Endometrial microvascular endothelial cells (primary cell): ENCODE results near the genes PLPP2, SHC2, TPGS1, CDC34 and MISP.

GRCh38 chr19:291055-292027 is at the start of gene PLPP2:
PLPP2 (minus strand) TSS chr19:291403.
- RAMPAGE, long total RNA: start-site peak on the minus strand at chr19:291358-291405, 70 and 307 reads in 2 replicates

GRCh38 chr19:294449-294958 is 3.3 kb upstream of the PLPP2 start:
- RAMPAGE, long total RNA: no peak

DNA sequence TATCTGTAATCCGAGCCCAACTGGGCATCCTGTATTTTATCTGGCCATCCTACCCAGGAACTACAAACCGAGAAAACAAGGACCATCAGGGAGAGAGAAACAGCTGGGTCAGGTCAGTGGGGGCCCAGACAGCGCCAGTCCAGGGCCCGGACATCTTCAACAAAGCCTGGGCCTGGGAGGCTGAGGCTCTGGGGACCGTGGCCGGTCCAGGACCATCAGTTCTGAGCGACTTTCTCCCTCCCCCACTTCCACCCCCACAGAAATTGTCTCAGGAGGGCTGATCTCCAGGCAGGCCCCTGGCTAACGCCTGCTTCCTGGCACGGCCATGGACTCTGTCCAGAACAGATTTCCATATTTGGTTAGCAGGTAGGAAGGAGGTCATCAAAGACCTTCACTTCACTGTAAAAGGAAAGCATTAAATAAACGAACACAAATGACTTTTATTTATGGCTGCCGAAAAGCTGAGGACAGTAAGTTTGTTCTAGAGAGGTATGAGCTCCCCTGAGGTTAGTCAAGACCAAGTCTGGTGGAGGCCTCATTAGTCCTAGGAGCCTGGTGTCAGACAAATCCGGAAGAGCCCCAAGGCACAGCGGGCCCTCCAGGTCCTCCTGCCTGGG is 4.4 kb upstream of the PLPP2 start:
- RAMPAGE, long total RNA: no peak

- RAMPAGE, long total RNA: no peak
Measured at GRCh38 chr19:311395-312413, 20.5 kb upstream of the PLPP2 start.

DNA sequence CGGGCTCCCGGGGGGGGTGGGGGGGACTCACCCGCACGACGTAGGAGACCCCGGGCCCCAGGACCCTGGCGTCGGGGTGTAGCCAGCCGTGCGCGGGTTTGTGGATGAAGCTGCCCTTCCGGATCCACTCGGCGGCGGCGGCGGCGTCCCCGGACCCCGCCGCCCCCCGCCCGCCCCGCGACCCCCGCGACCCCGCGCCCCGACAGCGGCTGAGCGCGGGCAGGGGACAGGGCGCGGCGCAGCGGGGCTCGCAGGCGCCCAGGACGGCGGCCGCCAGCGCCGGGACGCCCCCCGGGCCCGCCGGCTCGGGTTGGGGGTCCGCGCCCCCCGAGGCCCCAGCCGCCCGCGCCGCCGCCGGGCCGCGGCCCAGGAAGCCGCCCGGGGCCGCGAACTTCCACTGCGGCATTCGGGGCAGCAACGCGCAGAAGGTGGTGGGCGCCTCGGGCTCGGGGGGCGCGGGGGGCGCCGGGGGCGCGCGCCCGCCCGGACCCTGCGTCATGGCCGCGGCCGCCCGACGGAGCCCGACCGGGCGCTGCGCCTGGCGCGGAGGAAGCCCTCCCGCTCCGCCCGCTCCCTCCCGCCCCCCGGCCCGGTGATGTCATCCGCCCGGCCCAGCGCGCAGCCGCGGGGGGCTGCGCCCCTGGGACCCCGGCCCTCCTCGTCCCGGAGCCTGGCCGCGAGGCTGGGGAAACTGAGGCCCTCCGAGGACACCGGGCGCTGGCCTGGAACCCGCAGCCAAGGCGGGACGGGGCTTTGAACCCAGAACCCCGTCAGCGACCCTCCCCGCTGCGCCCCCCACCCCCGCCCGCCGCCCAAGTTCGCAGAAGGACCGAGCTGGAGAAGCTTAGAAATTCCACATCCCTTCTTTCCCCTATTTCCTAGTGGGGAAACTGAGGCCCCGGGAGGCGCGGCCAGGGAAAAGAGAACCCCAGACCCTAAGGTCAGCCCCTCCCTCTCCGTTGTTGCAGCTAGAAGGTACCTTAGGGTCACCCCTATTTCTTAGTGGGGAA is at the start of gene SHC2:
TSS of gene SHC2 (minus strand) at position 536 of the 1,010 bp plus-strand sequence.
- RAMPAGE, long total RNA: no peak

DNA sequence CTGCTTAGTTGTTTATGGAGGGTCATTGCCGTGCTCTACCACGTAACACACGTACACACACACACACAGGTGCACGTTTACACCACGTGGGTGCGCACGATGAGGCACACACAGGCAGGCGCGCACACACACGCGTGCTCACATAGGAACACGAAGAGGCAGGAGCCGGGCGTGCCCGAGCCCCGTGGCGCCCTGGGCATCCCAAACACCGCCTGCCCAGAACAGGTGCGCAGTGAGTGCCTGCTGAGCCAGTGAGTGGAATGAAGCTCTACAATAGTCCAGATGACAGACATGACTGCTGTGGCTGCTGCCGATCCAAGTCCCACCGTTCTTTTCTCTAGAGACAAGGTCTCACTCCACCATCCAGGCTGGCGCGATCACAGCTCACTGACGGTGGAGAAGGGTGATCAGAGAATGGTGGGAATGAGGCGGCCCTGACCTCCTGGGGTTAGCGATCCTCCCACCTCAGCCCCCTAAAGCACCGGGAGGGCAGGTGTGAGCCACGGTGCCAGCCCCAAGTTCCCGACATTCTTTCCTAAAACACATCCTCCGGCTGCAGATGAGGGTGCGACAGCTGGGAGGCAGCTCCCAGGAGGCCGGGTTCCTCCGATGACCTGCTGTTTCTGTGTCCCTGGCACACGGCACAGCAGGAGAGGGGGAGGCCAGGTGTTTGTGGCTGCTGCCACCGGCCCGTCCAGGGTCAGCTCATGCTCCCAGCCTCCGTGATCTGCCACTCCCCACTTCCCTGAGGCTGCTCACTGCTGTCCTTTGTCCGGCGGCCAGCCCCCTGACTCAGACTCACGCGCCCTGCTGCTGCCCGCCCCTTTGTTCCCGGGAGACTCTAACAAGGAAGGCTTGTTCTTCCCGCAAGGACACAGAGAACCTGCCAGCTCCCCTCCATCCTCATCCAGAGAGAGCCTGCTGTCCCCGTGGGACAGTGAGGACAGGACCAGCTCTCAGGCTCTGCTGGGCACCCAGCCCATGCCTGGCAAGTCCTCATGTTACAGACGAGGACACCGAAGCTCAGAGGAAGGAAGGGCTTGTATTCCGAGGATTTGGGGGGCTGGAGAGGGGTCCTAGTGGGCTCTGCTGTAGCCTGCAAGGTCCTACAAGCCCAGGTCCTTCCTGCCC is 10.7 kb upstream of the ODF3L2 start:
- RAMPAGE, long total RNA: no peak

GRCh38 chr19:488922-490031 is 7.0 kb upstream of the MADCAM1 start:
- RAMPAGE, long total RNA: no peak

GRCh38 chr19:491154-491749 is 5.0 kb upstream of the MADCAM1 start:
- RAMPAGE, long total RNA: no peak

- RAMPAGE, long total RNA: no peak
Measured at GRCh38 chr19:507344-508077, at the start of gene TPGS1. TPGS1 (plus strand) TSS chr19:507497.

DNA sequence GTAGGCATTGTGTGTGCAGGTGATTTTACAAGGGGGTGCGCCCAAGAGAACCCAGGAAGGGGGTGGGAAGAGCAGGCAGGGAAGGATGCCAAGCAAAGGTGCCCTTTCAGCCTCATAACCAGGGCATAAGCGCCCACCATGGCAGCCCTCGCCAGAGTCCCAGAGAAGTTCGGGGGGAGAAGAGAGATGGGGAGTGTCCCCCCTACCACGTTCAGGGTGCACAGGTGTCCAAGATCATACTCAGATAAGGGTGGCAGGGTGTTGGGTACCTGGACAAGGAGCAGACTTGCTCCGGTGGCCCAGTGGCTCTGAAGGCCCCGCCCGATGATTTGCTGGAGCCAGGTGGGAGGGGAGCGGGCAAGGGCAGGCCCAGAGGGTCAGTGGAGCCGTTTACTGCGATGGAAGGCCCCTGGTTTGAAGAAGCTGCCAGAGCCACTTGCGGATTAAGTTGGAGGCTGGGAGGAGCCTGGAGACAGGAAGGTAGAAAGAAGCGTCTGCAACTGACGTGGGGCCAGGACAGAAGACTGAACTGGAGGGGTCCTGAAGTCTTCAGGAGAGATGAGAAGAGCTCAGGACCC is 1.4 kb downstream of the TPGS1 start:
- RAMPAGE, long total RNA: no peak

DNA sequence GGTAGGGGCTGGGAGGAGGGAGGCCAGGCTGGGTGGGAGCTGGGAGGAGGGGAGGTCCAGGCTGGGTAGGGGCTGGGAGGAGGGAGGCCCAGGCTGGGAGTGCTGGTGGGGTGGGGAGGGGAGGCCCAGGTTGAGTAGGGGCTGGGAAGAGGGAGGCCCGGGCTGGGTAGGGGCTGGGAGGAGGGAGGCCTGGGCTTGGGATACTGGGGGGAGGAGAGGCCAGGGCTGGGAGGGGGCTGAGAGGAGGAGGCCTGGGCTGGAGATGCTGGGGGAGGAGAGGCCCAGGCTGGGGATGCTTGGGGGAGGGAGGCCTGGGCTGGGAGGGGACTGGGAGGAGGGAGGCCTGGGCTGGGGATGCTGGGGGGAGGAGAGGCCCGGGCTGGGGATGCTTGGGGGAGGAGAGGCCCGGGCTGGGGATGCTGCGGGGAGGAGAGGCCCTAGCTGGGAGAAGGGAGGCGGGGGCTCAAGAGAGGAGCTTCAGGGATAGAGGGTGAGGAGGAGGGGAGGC is 11.0 kb downstream of the TPGS1 start:
- RAMPAGE, long total RNA: no peak

- RAMPAGE, long total RNA: no peak
Measured at GRCh38 chr19:531648-532047, at the start of gene CDC34. CDC34 (plus strand) TSS chr19:531760.

- RAMPAGE, long total RNA: no peak
Measured at GRCh38 chr19:570641-571652, 1.4 kb upstream of the BSG start.

DNA sequence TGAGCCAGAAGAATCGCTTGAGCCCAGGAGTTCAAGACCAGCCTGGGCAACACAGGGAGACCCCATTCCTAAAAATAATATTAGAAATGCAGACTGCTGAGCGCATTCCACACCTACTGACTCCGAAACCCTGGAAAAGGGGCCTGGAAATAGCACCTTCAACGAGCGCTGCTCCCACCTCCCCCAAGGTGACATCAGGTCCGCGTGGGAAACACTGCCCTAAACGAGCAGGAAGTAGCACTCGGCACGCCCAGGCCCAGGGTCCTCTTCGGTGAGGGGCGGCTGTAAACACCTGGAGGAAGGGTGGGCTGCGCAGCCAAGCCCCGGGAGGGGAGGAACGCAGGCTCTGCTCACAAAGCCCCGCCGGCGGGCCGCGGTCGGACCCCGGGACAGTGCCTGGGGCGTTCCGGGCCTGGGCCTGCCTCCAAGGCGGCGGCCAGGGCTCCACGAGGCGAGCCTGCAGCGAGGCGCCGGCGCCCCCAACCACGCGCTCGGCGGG is 881 bp downstream of the RNF126 start:
- RAMPAGE, long total RNA: no peak

GRCh38 chr19:677048-677558 is 911 bp downstream of the FSTL3 start:
- RAMPAGE, long total RNA: no peak

GRCh38 chr19:679300-680196 is 3.4 kb downstream of the FSTL3 start:
- RAMPAGE, long total RNA: no peak

DNA sequence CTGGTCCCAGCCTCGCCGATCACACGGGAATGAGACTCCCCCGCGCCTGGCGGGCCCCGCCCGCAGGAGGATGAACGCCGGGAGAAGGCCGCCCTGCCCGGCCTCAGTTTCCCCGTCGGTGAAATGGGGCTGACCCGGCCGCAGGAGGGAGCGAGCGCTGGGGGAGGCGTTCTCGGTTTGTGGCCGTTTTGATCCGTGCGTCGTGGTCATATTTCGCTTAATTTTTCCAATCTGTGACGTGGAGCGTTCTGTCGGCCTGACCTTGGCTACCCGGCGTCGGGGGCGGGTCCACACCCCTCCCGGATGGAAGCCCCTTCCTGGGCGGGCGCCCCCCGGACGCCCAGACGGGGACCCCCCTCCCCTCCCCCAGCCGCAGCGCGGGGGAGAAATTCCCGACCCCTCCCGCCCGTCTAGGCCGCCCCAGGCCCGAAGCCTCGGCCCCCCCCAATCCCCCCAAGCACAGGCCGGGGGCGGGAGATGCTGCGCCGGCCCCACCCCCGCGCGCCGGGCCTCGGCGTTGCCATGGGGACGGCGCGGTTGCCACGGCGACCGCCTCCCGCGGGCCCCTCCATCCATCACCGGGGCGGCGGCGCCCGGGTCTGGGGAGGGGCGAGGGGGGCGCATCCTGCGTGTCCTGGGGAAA is 11.1 kb downstream of the PALM start:
- RAMPAGE, long total RNA: no peak

- RAMPAGE, long total RNA: no peak
Measured at GRCh38 chr19:750813-751493, at the start of gene MISP. MISP (plus strand) TSS chr19:751112.

GRCh38 chr19:804491-804775 is 7.2 kb downstream of the PTBP1 start:
- RAMPAGE, long total RNA: no peak

- RAMPAGE, long total RNA: no peak
Measured at GRCh38 chr19:869152-869954, 9.9 kb downstream of the CFD start.